Vermiform appendix (tissue), 1 donor: ENCODE data around the gene CAT.

GRCh38 chr11:33936861-33937946, 45.3 kb upstream of the LMO2 start:
- PRO-cap = no peak

- PRO-cap = no peak
Measured at GRCh38 chr11:34071500-34072137, 20.1 kb downstream of the CAPRIN1 start.

- PRO-cap = bidirectional peak, plus-strand start at chr11:34234657, minus-strand start at chr11:34234542
Measured at GRCh38 chr11:34233867-34234911, 123.6 kb downstream of the ABTB2 start.

DNA sequence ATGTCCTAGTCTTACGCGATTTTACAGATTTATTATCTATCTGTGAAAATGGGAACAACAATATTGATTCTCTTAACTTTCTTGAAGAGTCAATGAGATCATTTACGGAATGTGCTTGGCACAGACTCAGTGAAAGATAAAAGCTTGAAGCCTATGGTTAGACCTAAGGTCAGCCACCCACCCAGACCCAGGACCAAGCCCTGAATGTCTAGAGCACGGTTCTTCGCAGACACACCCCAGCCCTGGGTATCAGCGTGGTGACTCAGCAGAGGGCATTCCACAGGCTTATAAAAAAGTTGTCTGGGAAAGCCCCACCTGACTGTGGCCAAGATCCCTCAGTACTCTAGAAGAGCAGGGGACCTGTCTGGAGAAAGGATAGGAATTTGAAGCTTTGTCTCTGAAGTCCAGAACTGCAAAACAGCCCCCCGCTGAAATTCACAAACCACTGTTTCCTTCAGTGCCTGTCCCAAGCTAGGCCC, 114.2 kb downstream of the ABTB2 start:
- PRO-cap = unidirectional peak, minus-strand start at position 206 of the sequence

DNA sequence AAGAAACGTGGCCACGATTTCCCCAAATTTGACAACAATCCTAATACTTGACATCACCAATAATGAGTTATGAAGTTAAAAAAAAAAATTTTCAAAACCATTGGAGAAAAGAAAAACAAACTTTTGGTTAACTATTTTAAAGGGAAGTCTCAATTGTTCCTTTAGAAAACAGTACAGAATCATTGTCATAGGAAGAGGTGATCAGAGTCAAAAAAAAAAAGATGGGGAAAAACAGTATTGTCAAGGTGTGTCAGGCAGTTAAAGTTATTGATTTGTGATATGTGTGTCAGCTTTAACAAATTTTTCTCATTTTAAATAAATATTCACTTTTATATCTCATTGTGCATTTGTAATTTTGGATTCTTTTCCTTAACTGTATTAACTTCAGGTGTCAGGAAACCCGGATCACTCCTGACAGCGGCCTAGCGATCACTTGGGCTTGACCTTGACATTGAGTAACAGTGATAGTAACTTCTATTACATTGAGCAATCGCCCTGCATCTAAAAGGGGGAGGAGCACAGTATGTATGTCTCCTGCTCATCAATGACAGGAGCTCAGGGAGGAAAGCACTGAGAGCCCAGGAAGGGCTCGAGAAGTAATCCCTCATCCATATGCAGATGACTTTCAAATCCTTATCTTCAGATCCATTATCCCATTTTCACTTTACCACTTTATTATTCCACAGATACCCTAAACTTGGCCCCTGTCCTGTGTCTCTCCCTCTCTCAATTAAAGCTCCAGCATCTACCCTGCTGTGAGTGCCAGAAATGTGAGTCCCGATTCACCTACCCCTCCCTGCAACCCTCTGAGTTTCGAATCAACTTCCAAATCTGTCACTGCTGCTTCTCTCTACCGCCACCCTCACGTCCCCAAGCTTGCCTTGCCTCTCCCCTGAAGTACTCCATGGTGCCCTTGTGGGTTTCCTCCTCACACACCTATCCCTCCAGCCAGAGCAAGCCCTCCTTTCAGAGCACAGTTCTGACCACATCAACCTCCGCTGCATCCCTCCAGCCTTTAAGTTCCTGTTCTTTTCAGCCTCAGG, 47.9 kb downstream of the ABTB2 start:
- PRO-cap = no peak

- PRO-cap = no peak
Measured at GRCh38 chr11:34359017-34359567, 1.3 kb upstream of the ABTB2 start.

DNA sequence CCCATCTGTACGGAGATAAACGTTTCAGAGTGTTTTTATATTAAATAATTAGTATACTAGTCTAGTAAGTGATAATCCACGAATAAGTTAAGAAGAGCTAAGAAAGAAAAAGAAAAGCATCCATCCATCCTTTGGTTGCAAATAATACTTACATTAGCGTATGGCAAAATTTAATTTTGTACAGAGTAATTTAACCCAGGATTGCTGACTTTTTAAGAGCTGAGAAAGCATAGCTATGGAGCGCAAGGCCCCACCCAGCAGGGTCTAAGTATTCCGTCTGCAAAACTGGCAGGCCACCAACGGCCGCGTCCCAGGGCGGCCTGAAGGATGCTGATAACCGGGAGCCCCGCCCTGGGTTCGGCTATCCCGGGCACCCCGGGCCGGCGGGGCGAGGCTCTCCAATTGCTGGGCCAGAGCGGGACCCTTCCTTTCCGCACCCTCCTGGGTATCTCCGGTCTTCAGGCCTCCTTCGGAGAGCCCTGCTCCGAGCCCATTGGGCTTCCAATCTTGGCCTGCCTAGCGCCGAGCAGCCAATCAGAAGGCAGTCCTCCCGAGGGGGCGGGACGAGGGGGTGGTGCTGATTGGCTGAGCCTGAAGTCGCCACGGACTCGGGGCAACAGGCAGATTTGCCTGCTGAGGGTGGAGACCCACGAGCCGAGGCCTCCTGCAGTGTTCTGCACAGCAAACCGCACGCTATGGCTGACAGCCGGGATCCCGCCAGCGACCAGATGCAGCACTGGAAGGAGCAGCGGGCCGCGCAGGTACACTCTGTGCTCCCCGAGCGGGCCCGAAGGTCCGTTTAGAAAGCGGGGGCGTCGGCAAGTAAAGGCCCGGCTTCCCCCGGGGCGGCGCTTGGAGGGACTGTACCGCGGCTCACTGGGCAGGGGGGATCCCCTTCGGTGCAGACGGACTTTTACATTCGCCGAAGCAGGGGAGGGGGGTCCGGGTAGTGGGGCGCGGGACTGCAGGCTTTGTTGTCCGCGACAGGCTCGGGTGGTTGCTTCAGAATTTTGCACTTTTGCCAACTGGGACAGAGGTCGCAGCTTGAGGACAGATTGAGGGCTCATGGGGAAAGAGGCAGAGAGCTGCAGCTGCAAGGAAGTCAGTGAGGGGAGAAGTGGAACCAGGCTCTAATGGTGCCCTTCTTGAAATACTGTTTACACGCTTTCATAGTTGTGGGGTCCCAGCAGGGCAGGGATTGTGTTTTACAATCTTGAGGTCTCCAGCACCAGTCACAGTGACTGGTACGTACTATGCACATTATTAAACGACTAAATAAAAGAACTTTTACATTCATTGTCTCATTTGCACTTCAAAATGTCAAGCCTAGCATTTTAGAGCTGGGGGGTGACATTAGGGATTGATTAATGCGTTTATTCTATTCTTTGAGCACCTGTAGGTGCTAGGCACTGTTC, at the start of gene CAT:
TSS of gene CAT (plus strand) at position 616 of the 1,415 bp plus-strand sequence.
- PRO-cap = bidirectional peak, plus-strand start at position 616 of the sequence, minus-strand start at position 443 of the sequence

GRCh38 chr11:34601332-34601870, 19.5 kb upstream of the EHF start:
- PRO-cap = no peak

DNA sequence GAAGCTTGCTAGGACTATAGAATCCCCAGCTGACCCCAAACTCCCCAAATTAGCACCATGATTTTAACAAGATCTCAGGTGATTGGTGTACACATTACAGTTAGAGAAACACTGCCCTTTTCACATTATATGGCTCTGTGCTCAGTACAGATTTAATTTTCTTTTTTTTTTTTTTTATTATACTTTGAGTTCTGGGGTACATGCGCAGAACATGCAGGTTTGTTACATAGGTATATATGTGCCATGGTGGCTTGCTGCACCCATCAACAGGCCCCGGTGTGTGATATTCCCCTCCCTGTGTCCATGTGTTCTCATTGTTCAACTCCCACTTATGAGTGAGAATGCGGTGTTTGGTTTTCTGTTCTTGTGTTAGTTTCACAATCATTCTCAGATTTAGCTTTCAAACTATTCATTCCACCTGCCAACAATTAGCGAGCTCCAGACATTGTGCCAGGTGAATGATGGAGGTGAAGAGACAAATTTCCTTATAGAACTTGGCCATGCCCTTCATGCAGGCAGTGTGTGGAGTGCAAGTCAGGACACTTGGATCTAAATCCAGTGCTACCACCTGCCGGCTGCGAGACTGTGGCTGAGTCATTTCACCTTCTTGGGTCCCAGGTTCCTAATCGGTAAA, 18.9 kb upstream of the EHF start:
- PRO-cap = no peak

- PRO-cap = bidirectional peak, plus-strand start at chr11:34650827, minus-strand start at chr11:34650718; unidirectional peak, plus-strand start at chr11:34650827
Measured at GRCh38 chr11:34650349-34651042, 29.6 kb downstream of the EHF start.

GRCh38 chr11:34659150-34659899, 38.4 kb downstream of the EHF start:
- PRO-cap = no peak

- PRO-cap = no peak
Measured at GRCh38 chr11:34685148-34685563, 64.3 kb downstream of the EHF start.

DNA sequence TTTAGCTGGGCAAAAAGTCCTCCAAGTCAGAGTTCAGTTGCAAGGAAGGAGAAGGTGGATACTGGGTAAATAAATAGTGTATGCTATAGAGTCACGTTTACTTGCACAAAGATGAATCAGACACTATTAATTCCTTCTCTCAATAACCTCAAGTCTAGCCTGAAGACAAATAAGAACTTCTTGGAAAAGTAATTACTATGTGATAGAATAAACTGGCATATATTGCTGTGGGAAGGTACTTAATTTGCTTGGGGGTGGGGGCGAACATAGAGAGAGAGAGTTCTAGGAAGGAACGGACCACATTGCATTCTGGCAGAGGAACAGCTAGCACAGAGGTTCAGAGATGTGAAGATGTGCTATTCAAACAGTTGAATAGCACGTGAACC, 136.3 kb downstream of the EHF start:
- PRO-cap = unidirectional peak, plus-strand start at position 302 of the sequence

GRCh38 chr11:35013236-35014454, 97.2 kb downstream of the PDHX start:
- PRO-cap = no peak

- PRO-cap = bidirectional peak, plus-strand start at chr11:35047559, minus-strand start at chr11:35047421
Measured at GRCh38 chr11:35047327-35047667, 91.7 kb upstream of the CD44 start.

GRCh38 chr11:35170330-35171068, 31.5 kb downstream of the CD44 start:
- PRO-cap = unidirectional peak, minus-strand start at chr11:35170537

DNA sequence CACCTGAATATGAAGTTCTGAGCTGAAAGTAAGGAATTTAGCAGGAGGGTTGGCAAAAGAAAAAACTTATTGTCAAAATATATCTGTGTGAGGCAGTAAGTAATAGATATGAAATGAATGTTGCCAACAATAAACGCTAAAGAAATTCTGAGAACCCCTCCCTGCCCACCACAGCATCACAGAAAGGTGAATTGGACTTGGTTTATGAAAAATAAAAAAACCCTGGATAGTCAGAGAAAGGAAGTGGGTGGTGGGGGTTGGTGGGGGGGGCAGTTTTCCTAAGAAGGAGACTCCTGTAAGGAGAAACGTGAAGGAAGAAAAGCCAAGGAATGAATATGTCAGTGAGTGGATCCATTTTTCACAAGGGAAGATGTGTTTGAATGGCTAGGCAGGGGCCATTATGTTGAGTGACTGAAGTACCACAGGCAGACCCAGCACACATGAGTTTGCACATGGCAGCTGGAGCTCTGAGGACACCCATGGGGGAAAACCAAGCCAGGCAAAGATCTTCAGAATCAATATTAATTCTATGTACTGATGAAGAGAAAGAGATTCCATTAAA, 67.5 kb downstream of the CD44 start:
- PRO-cap = no peak

DNA sequence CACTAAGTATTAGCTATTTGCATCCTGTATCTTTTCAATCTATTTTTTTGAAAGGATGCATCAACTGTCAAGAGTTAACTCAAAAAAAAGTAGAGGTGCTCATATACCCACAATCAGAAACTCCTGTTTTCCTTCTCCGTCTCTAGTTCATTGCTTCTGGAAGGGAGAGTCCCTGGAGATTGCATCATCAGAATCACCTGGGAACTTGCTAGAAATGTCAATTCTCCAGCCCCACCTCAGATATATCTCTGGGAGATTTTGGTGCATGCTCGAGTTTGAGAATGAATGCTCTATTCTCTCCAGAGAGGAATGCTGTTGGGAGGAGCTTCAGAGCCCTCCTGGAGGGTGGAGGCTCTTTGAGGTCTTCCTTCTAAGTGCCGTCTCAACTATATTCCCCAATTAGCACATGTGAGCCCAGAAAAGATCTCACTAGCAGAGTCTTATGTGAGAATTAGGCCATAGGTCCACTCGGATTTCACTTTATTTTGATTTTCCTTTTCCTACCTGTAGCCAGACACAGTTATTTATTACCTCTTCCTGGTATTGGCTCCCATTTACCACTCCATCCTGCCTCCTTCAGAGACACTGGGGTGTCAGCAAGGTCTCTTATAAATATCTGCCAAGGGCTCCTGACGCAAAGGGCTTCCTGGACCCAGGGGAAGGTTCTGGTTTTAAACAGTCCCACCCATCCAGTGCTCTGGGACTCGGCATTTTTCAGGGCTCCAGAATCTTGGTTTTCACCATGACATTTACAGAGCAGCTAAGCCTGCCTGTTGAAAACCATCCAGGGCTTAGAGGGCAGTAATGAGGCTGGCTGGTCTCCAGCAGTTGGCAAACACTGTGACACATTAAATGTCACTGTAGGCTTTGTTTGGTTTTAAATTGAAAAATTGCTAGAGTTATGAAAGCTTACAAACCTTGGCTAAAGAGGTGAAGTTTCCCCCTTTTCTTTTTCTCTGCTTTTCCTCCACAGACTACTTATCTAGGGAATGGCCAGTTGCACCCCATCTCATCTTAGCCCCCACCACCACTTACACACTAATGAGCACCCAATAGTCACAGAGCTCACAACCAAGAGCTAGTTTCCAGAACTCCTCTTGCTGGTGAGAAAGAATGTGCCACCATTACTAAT, 136.2 kb downstream of the CD44 start:
- PRO-cap = no peak

GRCh38 chr11:35380450-35380955, 38.9 kb downstream of the SLC1A2 start:
- PRO-cap = no peak

DNA sequence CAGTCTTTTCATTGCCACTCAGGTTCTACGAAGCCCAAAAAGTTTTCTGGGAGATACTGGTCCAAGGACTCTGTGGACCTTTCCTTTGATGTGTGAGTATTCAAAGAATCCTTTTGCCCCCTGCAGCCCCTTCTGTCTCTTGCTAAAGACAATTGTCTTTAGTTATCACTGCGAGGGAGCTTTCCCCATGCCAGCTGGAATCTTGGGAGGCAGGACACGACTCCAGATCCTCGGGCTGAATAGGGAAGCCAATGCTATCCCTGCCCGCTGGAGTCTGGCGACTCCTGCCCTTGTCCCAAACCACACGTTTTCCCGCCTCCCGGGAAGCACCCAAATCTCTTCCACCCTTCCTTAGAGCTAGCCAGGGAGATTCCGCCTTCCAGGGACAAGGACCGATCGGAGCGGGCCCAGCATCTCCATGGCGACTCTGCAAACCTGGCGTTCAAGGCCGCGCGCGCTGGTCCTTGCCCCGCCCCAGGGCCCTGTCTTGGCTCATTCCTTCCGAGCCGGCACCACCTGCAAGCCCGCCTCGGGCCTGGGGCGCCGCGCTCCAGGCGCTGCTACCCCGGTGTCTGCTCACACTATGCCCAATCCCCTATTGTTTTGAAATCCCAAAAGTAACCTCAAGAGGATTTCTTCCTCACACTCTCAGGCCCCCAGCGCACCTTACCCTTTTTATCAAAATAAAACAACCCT, 1.2 kb downstream of the SLC1A2 start:
- PRO-cap = no peak